ENCODE measurements around a stretch of chr7.

DNA sequence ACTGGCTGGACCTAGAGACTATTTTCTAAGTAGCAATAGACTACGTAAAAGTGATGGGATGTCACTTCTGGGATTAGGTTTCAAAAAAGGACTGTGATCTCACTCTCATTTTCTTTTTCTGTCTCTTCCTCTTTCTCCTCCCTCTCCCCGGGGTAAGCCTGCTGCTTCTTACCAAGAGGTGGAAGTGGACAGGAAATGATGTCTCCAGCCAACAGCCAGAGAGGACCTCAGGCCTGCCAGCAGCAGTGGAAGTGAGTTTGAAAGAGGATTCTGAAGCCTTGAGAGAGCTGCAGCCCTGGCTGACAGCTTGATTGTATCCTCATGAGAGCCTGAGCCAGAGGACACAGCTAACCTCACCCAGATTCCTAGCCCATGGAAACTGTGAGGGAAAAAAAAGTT is 30.1 kb upstream of the ERV3-1 start:
- PRO-cap, 6 experiments: no peak in any of the 6 experiments
- RAMPAGE, long total RNA, 2 experiments: no peak in any of the 2 experiments
- RRBS: no CpG with 5 or more reads among the region's 2 CpGs

GRCh38 chr7:65037867-65038735 is 31.6 kb upstream of the ERV3-1 start:
- PRO-cap, 6 experiments: peak in 6 of 6 experiments; most common plus-strand start chr7:65038192 (in 3); most common minus-strand start chr7:65038014 (in 2)
- RAMPAGE, long total RNA, 2 experiments: start-site peak on the plus strand in 1 of 2 experiments, at chr7:65038341-65038366 at its widest, 19 reads per replicate
- RRBS: 1% methylated on average over 24 of the region's 97 CpGs

- PRO-cap, 6 experiments: no peak in any of the 6 experiments
- RAMPAGE, long total RNA, 2 experiments: no peak in any of the 2 experiments
- RRBS: no CpG with 5 or more reads among the region's 11 CpGs
Observed at GRCh38 chr7:65260497-65261272, 113.0 kb upstream of the ZNF92 start.

GRCh38 chr7:65920173-65920938 is 47.5 kb downstream of the VKORC1L1 start:
- PRO-cap, 6 experiments: no peak in any of the 6 experiments
- RAMPAGE, long total RNA, 2 experiments: no peak in any of the 2 experiments
- RRBS: no CpG with 5 or more reads among the region's 7 CpGs

DNA sequence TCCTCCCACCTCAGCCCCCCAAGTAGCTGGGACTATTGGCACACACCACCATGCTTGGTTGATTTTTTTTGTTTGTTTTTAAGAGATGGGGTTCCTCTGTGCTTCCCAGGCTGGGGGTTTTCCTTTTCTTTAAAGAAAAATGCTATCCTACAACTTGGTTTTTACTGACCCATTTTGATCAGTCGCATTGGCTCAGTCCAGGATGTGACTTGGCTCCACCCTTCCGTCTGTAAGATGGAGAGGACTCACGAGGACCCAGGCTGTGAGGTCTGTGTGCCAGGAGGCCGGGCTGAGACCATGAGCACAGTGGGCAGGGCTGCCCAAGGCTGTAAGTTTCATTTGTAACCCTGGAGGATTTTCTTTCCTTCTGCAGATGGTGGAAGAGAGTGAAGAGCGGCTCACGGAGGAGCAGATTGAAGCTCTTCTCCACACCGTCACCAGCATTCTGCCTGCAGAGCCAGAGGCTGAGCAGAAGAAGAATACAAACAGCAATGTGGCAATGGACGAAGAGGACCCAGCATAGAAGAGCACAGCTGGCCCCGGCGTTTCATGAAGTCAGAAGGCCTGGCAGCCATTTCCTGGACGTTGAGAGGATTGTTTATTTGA is 37.3 kb downstream of the CRCP start:
- PRO-cap, 6 experiments: peak in 6 of 6 experiments; most common plus-strand start position 364 of the sequence (in 4); most common minus-strand start position 206 of the sequence (in 1)
- RAMPAGE, long total RNA, 2 experiments: no peak in any of the 2 experiments
- RRBS: no CpG with 5 or more reads among the region's 11 CpGs

DNA sequence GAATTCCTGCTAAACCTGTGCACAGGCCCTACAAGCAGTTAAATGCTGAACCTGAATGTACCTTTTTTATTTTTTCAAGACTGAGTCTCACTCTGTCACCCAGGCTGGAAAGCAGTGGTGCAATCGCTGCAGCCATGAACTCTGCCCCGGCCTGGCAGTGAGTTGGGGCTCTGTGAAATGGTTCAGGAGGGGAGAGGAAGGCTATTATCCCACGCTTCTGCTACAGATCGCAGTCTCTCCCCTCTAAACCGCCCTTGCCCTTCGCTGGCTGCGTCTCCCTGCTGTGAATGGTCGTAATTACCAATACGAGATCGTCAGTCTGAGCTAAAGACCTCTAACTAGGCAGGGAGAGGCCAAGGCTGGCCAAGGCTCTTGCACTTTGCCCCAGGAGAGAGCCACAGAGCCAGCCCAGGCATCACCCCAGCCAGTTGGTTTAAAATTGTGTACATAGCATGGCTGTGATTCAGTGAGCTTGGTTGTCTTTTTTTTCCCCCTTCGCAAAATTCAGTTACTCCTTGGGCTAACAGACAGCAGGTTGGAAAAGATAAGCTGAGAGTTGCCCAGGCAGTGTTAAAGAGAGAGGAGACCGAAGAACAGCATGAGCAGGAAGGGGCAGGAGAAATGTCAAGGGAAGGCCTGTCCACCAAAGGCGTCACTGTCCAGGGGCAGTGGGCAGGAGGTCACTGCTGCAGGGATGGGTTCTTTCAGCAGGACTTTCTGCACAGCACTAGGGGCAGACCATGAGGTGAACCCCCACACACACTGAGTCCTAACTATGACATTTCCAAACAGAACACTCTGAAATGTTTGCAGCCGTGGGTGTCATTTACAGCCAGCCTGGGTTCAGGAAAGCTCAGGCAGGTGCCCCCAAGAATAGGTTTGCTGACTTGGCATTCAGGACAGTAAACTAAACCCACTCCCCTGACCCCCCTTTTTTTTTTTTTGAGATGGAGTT is 92.8 kb upstream of the KCTD7 start:
- PRO-cap, 6 experiments: no peak in any of the 6 experiments
- RAMPAGE, long total RNA, 2 experiments: no peak in any of the 2 experiments
- RRBS: no CpG with 5 or more reads among the region's 14 CpGs

GRCh38 chr7:66581286-66581701 is 47.4 kb upstream of the KCTD7 start:
- PRO-cap, 6 experiments: no peak in any of the 6 experiments
- RAMPAGE, long total RNA, 2 experiments: no peak in any of the 2 experiments
- RRBS: 96% methylated on average over 1 of the region's 7 CpGs

- PRO-cap, 6 experiments: no peak in any of the 6 experiments
- RAMPAGE, long total RNA, 2 experiments: no peak in any of the 2 experiments
- RRBS: no CpG with 5 or more reads among the region's 9 CpGs
Observed at GRCh38 chr7:66619082-66619500, 9.6 kb upstream of the KCTD7 start.

GRCh38 chr7:66921916-66922591 is 1.0 kb downstream of the TMEM248 start:
- PRO-cap, 6 experiments: no peak in any of the 6 experiments
- RAMPAGE, long total RNA, 2 experiments: no peak in any of the 2 experiments
- RRBS: no CpG with 5 or more reads among the region's 15 CpGs

GRCh38 chr7:66946542-66946976 is 25.5 kb downstream of the TMEM248 start:
- PRO-cap, 6 experiments: no peak in any of the 6 experiments
- RAMPAGE, long total RNA, 2 experiments: no peak in any of the 2 experiments
- RRBS: no CpG with 5 or more reads among the region's 2 CpGs

GRCh38 chr7:67017775-67018175 is 21.1 kb downstream of the TYW1 start:
- PRO-cap, 6 experiments: no peak in any of the 6 experiments
- RAMPAGE, long total RNA, 2 experiments: no peak in any of the 2 experiments
- RRBS: no CpG with 5 or more reads among the region's 14 CpGs

- PRO-cap, 6 experiments: no peak in any of the 6 experiments
- RAMPAGE, long total RNA, 2 experiments: no peak in any of the 2 experiments
- RRBS: no CpG with 5 or more reads among the region's 7 CpGs
Observed at GRCh38 chr7:67937472-67938139, 660.9 kb downstream of the SPDYE21 start.

DNA sequence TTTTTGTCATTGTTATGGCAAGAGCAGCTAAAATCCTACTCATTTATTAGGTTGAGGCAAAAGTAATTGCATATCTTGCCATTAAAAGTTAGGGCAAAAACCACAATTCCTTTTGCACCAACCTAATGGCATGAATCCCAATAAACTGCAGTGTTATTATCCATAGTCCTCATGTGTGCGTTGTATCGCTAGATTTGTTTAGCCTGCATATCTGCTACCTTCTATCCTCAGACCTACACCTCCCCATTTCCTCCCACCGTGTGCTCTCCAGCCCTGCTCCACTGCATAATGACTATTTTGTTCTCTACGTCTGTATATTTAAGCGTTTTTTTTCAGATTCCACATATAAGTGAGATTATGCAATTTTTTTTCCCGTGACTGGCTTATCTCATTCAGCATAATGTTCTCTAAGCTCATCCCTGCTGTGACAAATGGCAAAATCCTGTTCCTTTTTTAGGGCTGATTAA is 1036.2 kb upstream of the AUTS2 start:
- PRO-cap, 6 experiments: no peak in any of the 6 experiments
- RAMPAGE, long total RNA, 2 experiments: no peak in any of the 2 experiments
- RRBS: no CpG with 5 or more reads among the region's 6 CpGs

DNA sequence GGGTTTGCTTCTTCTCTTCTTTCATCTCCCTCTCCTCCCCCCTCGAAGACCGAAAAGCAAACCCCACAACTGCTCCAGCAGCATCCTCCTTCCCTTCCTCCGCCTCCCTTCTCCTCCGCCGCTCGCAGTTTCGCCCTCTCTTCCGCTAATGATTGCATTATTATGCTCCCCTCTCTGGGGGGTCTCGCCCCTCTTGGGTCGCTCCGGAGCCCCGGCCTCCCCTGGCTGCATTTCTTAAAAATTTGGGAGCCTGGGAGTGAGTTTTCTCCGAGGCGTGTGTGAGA is 467 bp downstream of the AUTS2 start:
- PRO-cap, 6 experiments: no peak in any of the 6 experiments
- RAMPAGE, long total RNA, 2 experiments: no peak in any of the 2 experiments
- RRBS: no CpG with 5 or more reads among the region's 14 CpGs

- PRO-cap, 6 experiments: no peak in any of the 6 experiments
- RAMPAGE, long total RNA, 2 experiments: no peak in any of the 2 experiments
- RRBS: 19% methylated on average over 1 of the region's 6 CpGs
Observed at GRCh38 chr7:69656688-69657345, 58.5 kb downstream of the AUTS2 start.

DNA sequence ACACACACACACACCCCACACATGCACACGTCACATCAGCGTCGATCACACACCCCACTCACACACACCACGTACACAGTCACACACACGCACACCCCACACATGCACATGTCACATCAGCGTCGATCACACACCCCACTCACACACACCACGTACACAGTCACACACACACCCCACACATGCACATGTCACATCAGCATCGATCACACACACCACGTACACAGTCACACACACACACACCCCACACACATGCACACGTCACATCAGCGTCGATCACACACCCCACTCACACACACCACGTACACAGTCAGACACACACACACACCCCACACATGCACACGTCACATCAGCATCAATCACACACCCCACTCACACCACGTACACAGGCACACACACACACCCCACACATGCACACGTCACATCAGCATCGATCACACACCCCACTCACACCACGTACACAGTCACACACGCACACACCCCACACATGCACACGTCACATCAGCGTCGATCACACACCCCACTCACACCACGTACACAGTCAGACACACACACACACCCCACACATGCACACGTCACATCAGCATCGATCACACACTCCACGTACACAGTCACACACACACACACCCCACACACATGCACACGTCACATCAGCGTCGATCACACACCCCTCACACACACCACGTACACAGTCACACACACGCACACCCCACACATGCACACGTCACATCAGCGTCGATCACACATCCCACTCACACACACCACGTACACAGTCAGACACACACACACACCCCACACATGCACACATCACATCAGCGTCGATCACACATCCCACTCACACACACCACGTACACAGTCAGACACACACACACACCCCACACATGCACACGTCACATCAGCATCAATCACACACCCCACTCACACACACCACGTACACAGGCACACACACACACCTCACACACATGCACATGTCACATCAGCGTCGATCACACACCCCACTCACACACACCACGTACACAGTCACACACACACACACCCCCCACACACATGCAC is 635.4 kb upstream of the GALNT17 start:
- PRO-cap, 6 experiments: no peak in any of the 6 experiments
- RAMPAGE, long total RNA, 2 experiments: no peak in any of the 2 experiments
- RRBS: no CpG with 5 or more reads among the region's 44 CpGs

GRCh38 chr7:70497396-70497931 is 634.5 kb upstream of the GALNT17 start:
- PRO-cap, 6 experiments: no peak in any of the 6 experiments
- RAMPAGE, long total RNA, 2 experiments: no peak in any of the 2 experiments
- RRBS: no CpG with 5 or more reads among the region's 6 CpGs

DNA sequence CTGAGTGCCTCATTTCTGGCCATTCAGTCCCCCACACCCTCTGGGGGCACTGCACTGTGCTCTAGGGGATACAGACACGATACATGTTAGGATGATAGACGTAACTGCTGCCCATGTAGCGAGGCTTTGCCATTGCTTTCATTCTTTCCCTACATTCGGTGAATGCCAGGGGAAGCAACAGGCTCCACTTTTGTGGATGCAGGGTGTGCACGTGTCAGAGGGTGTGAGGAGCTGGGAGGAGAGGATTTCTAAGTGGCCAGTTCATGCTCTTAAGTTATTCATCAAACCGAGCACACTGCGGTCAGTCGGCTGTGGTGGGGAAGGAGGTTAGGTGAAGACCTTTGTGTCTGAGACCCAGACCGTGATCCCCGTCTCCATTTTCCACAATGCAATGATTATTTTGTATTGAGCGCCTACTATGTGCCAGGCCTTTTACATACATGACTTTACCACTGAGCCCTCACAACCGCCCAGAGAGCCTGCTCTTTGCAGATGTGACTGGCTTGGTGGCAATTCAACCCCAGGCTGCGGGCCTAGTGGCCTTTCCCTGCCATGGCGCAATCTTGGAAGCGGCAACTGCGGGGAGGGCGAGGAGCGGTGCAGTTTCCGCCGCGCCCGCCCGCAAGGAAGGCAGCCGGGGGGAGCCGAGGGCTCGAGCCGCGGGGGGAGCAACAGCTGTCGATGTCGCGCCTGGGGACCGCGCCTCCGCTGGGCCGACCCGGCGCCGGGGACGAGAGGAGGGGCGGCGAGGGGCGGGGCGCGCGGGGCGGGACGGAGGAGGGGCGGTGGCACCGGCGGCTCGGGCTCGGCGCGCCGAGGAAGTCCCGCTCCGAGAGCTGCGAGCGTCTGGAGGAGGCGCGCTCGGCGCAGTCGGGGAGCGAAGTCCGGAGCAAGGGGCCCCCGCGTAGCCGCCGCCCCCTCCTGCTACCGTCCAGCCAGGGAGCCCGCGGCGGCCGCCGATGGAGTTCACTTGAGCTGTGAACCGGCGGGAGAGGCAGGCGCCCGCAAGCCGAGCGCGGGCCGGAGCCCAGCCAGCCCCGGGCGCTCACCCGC is 438.4 kb upstream of the GALNT17 start:
- PRO-cap, 6 experiments: peak in 6 of 6 experiments; most common plus-strand start position 832 of the sequence (in 6); most common minus-strand start position 710 of the sequence (in 6)
- RAMPAGE, long total RNA, 2 experiments: no peak in any of the 2 experiments
- RRBS: 2% methylated on average over 53 of the region's 87 CpGs

GRCh38 chr7:70763815-70765133 is 367.7 kb upstream of the GALNT17 start:
- PRO-cap, 6 experiments: no peak in any of the 6 experiments
- RAMPAGE, long total RNA, 2 experiments: no peak in any of the 2 experiments
- RRBS: 94% methylated on average over 3 of the region's 31 CpGs

GRCh38 chr7:71237680-71238395 is 105.9 kb downstream of the GALNT17 start:
- PRO-cap, 6 experiments: peak in 2 of 6 experiments; most common plus-strand start chr7:71238136 (in 2); most common minus-strand start chr7:71238053 (in 2)
- RAMPAGE, long total RNA, 2 experiments: no peak in any of the 2 experiments
- RRBS: no CpG with 5 or more reads among the region's 6 CpGs

All from heart left ventricle (tissue), 7 donors.